ENCODE data around the genes FANCG and STOML2.

GRCh38 chr9:35043803-35044444 is 1.9 kb downstream of the C9orf131 start:
- RRBS = no CpG with 5 or more reads among the region's 3 CpGs

- RRBS = 2% methylated on average over 9 of the region's 68 CpGs
Measured at GRCh38 chr9:35079403-35080308, at the start of gene FANCG. FANCG (minus strand) TSS chr9:35079942.

GRCh38 chr9:35080309-35080648 is 537 bp upstream of the FANCG start:
- RRBS = no CpG with 5 or more reads among the region's 15 CpGs

DNA sequence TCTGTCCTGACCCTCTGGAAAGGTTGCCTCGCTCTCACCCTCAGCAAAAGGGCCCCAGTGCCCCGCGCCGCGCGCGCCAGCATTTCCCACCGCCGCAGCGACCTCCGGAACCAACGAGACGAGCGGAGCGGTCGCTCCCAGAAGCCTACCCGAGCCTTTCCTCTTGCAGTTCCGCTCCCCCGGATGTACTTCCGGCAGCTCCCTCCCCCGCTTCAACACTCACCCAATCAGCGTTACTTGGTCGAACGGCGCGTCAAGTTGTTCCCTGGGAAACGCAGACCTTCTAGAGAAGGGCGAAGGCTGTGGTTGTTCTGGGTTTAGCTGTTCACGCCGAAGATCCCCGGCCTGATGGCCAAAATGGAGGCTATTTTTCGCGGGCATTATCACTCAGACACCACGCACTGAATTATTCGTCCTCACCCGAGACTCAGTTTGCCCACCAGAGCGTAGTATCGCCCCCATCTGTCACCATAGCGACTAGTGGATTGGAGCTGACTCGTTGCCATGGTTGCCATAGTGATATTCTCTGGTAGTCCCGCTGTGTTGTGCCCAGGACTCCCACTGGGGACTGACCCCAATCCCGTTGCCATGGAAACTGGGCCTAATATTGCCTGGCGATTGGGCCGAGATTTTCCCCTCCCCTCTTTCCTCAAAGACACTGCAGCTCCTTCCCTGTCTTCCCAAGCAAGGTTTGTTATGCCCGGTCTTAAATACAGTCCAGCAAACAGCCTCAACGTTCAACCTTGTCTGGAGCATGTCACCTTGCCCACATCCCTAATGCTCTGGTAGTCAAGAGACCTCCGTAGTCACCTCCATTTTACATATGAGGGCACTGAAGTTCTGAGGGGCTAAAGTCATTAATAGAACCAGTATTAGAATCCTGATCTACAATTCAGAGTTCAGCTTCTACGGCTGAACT is at the start of gene STOML2:
Gene STOML2 (minus strand): TSS at position 120 of the 919 bp plus-strand sequence.
- RRBS = 1% methylated on average over 9 of the region's 48 CpGs

DNA sequence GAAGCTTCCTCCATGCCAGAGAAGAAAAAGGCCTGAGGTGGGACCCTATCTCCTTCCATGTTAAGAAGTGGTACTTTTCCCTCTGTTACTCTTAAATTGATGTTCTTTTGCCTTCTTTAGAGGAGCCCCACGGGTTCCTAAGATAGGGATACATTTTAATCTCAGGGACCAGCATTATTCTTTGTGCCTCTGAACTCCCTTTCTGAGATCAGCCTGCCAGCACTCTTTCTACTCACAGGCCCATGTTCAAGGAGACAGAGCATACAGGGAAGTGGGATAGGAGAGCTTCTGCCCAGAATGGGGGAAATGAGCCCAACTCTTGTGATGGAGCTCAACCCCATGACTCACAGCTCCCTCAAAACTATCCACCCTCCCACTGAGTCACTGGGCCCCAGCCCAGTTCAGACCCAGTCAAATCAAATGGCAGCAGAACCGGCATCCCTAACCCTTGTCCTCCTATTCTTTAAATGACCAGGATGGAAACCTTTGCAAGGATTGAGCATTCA is 3.5 kb downstream of the ATOSB start:
- RRBS = no CpG with 5 or more reads among the region's 2 CpGs

GRCh38 chr9:35114775-35115600 is 674 bp downstream of the ATOSB start:
- RRBS = 5% methylated on average over 4 of the region's 12 CpGs

- RRBS = no CpG with 5 or more reads among the region's 2 CpGs
Measured at GRCh38 chr9:35149096-35149363, 12.8 kb upstream of the UNC13B start.

DNA sequence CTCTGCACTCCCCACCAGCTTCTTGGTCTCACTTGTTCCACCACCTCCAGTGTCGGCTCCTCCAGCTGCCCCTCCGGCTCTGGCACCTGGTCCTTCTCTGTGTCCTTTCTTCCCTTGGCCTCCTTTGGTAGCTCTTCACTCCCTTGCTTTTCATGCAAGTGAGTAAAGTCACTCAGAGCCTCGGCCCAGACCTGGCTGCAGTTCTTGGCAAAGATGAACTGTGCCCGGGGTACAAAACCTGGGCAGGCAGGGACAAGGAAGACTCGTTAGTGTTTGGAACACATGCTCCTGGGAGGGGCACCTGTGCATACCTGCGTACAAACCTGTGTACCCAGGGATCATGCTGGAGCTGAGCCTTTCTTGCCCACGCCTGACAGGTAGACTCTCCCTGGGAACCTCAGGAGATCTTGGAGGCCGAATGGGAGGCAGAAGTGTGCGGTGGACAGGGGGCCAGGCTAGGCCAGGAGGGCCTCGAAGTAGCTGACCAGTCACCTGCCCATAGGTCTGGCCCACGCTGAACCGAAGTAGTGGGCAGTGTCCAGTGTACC is 761 bp downstream of the FAM166B start:
- RRBS = 94% methylated on average over 2 of the region's 12 CpGs

DNA sequence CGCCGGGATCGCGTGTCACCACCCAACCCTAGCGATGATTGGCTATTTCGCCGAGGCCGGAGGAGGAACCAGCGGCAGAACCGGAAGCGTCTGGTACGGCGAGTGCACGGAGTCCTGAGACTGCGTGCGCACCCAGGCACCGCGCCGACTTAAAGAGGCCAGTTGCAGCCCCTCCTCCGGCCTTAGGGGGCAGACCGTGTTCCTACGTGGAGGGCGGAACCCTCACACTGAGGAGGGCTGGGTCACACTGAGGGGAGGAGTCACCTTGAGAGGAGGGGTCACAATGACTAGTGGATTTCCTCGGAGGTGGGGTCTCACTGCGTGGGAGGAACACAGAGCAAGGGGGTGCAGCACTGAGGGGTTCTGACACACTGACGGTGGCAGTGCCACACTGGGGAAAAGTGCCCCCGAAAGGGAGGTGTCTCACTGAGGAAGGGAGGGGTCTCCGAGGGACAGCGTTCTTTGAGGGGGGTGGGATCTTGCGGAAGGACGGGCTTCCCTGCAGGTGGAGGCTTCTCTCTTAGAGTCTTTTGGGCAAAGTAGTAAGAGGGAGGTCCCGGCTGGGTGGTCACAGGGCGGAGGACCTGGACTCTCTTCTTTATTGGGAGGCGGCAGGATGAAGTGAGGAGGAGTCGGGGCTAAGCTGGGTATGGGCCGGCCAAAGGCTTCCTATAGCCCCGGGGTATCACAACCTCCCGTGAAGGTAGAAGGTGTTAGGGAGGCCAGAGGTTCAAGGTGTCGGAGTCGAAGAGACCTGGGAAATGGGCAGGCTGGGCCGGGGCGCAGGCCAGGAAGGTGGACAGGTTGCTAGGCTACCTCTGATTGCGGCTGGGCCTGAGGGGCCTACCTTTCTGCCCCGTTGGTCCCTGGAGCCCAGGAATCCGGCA is 715 bp upstream of the TESK1 start:
- RRBS = 1% methylated on average over 25 of the region's 45 CpGs

DNA sequence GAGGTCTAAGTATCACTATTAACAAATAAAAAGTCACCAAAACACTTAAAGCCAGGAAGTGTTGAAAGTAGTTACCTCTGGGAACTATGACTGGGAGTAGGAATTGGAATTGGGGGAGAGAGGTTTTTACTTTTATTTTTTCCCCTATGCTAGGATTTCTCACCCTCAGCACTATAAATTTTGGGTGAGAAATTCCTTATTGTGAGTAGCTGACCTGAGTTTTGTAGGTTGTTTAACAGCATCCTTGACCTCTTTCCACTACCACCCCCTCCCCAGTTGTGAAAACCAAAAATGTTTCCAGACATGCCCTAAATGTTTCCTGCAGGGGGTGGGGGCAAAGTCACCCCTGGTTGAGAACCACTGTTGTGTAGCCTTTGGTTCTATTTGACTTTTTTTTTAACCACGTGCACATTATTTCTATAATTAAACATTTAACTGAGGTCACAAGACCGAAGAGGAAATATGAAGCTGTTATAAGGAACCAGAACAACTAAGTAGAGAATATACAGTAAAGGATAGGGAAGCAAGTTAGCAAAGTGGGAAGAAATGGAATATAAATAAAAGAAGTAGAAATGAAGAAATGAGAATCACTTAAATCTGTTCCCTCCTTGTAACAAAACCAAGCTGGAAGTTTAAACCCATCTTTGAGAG is 14.7 kb downstream of the SIT1 start:
- RRBS = no CpG with 5 or more reads among the region's 2 CpGs

DNA sequence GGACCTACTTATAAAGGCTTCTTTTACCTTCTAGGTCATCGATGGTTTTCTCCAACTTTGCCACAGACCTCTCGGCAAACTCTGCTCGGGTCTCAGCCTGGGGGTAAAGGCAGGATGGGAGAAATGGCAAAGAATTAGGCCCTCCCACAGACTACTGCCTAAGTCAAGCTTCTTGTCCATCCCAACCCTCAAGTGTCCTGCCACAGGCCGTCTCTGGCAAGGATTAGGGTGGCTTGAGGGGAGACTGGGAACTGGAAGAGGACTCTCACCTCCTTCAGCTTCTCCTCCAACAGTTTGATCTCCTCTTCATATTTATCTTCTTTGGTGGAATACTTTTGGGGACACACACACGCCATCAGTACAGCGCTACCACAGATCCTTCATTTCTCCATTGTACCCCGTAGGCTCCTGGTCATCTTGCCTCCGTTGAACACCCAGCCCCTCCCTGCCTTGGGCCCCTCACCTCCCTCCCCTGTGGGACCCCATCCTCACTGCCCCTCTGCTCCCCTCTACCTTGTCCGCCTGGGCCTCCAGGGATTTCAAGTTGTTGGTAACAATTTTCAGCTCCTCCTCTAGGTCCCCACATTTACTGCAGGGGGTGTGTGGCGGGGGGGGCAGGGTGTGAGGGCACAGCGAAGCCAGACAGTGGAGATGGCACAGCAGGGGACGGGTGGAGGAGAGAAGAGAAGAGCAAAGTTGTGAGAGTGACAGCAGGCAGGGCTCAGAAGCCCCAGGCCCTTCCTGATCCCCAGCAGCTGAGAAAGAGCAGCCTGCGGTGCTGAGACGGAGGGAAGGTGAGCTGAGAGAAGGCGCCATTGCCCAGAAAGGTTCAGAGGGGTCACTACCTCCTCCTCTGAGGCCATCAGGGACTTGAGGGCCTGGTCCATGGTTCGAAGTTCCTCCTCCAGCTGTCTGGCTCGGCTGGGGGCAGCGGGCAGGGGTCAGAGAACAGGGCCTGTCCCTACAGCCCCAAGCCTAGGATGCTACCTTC is 5.2 kb downstream of the TPM2 start:
- RRBS = no CpG with 5 or more reads among the region's 18 CpGs

DNA sequence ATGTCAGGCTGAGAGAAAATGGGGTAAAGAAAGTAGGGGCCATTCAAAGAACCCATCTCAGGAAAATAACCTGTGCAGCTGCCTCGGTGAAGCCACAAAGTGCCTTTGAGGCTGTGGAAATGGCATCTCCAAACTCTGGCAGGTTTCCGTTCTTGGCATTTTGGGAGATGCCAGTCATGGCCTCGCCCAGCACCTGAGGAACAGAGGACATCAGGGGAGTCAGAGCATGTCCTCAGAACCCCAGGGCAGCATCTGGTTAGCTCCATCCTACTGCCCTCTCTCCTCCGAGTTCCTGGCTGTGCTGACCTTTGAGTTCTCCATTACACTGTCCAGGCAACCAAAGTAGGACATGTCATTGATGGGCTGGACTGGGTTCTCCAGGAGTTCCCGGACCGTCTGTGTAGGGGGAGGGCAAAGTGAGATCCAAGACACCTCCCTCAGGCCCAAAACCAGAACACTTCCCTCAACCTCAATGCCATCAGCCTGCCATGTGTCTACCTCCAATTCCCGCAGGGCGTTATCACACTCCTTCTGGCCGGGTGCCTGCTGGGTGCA is 20.8 kb upstream of the TPM2 start:
- RRBS = no CpG with 5 or more reads among the region's 9 CpGs

GRCh38 chr9:35739734-35740190 is 7.3 kb downstream of the CREB3 start:
- RRBS = no CpG with 5 or more reads among the region's 7 CpGs

- RRBS = no CpG with 5 or more reads among the region's 15 CpGs
Measured at GRCh38 chr9:35740616-35741293, 8.3 kb downstream of the GBA2 start.

DNA sequence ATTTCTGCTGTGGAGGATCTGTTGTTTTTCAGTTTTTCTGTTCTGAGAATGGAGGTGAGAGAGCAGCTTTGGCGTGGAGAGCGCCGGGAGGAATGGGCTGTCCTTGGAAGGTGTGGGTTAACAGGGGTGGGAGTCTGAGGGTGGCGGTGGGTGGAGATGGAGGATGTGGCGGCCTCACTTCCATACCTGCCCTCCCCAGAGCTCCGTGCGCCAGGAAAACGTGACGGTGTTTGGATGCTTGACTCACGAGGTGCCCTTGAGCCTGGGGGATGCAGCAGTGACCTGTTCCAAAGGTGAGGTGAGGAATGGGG is 16.7 kb downstream of the TMEM8B start:
- RRBS = no CpG with 5 or more reads among the region's 10 CpGs

DNA sequence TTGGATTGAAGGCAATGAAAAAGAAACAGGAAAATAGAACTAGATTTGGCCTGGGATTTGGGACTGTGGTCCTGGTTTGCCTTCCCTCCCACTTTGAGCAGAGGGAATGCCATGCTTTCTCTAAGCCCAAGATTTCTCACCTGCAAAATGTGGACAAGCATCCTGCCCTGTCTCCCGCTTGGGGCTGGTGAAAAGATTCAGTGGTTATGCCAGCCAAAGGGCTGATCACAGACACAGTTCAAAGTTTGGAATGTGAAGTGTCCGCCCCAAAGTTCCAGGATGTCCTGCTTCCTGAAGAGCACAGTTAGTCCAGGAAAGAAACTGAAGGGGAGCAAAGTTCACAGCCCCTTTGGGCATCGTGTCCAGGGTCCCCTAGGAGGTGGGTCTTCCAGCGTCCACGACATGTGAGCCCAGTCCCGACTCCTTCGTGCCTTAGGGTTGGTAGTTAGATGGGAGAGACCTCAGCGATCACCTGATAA is 19.9 kb downstream of the SPAAR start:
- RRBS = no CpG with 5 or more reads among the region's 8 CpGs

DNA sequence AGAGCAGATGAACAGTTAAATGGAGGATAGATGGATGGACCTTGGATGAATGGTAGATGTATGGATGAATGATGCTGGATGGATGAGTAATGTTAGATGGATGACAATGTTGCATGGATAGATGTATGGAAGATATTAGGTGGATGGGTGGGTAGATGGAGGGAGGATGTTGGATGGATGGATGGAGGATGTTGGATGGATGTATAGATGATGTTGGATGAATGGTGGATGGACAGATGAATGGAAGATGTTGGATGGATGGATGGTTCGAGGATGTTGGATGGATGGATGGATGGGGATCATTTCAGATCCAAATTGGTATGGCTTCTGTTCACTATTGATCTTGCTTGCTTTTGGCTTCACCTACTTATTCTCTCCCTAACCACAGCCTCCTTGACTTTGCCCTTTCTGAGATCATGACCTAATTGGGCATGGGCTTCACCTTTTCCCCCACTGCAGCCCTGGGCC is 9.0 kb downstream of the GLIPR2 start:
- RRBS = no CpG with 5 or more reads among the region's 1 CpG

- RRBS = 17% methylated on average over 1 of the region's 34 CpGs
Measured at GRCh38 chr9:36165694-36166493, 3.3 kb upstream of the CCIN start.

DNA sequence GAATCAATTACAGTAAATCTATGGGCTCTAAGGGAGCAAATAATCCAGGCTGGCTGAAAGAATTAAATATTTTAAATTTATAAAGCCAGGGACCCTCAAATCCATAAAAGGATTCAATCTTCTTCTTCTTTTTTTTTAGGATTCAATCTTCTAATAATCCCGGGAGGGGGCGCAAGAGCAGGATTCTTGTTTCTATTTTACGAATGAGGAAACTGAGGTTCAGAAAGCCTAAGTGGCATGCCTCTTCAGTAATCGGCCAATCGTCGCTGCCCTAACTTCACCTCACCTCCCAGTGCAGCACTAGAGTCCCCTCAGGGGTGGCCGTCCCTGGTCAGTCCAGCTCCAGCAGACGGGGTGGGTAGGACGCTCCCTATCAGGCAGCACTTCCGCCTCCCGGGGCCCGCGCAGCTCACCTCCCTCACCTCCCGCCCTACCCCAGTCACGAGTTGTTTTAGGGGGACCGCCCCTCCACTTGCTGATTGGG is 333 bp upstream of the CLTA start:
- RRBS = no CpG with 5 or more reads among the region's 16 CpGs

- RRBS = no CpG with 5 or more reads among the region's 13 CpGs
Measured at GRCh38 chr9:36316569-36317254, 58.5 kb upstream of the GNE start.